H7 (cell line): ENCODE results near the genes OR51C1P, MMP26, OR52E8 and RRP8.

- RAMPAGE, long total RNA: no peak
These were observed 46.8 kb downstream of the NUP98 start for GRCh38 chr11:3750632-3750831.

DNA sequence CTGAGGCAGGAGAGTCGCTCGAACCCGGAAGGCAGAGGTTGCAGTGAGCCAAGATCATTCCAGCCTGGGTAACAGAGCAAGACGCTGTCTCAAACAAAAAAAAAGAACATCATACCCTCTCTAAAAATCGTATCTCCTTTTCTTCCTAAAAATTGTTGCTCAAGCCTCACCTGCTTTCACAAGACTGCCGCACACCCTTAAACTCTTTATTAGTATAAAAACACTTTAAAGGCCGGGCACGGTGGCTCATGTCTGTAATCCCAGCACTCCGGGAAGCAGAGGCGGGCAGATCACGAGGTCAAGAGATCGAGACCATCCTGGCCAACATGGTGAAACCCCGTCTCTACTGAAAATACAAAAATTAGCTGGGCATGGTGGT lies 9.9 kb downstream of the NUP98 start:
- RAMPAGE, long total RNA: no peak

DNA sequence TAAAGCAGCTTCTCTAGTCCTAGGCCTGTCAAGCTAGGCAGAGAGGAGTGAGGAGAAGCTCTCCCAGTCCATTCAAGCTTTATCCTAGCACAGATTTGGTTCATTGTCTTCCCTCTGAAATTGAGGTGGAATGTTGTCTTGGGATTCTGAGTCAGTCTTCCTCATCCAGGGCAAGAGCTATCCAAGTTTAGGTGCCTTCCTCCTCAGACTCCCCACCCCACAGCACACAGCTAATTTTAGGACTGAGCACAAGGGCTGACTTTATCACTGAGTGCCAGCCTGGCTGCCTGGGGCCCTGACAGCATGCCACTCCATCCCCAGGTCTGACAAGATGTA lies 2.5 kb downstream of the PGAP2 start:
- RAMPAGE, long total RNA: no peak

- RAMPAGE, long total RNA: no peak
These were observed 7.6 kb downstream of the PGAP2 start for GRCh38 chr11:3815960-3816318.

- RAMPAGE, long total RNA: no peak
These were observed 646 bp upstream of the STIM1 start for GRCh38 chr11:3854765-3855270.

GRCh38 chr11:3869126-3869703 lies 13.8 kb downstream of the STIM1 start:
- RAMPAGE, long total RNA: no peak

DNA sequence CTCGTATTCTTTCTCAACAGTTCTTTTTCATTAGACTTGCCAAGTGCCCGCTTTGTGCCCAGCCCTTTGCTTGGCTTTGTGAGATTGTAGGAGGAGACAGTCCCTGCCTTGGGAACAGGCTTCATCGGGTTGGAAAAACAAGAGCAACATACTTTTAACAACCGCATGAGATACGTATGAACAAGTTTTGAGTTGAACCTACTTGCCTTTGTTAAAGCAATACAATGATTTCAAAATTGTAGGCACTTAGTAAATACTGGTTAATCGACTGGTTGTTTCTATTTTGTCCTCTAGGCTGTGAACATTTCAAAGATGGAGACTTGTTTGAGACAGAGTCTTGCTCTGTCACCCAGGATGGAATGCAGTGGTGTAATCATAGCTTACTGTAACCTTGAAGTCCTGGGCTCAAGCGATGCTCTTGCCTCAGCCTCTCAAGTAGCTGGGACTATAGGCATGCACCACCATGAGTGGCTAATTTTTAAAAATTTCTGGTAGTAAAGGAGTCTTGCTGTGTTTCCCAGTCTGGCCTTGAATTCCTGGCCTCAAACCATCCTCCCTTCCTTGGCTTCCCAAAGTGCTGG lies 1.2 kb downstream of the RRM1 start:
- RAMPAGE, long total RNA: no peak

DNA sequence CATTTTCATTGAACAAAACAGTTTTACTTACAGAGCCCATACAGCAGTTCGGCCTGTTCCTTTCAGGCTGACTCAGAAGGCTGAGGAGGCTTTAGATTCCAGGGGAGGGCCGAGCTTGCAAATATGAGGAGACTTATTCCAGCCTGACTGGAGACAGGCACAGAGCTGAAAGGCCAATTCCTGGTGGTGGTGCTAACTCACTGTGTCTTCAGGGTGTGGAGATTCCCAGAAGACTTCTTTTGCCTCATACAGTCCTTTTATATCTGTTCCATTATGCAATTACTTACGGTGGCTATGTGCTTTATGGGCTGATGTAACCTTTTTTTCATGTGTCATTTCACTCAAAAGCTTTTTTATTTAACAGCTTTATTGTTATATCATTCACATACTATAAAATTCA lies at the start of gene OR51C1P:
Gene OR51C1P (minus strand): TSS at position 232 of the 400 bp plus-strand sequence.
- RAMPAGE, long total RNA: no peak

GRCh38 chr11:4704620-4705031 lies at the start of gene MMP26:
Gene MMP26, plus strand, starts transcription at chr11:4704784.
- RAMPAGE, long total RNA: no peak

- RAMPAGE, long total RNA: no peak
These were observed 6.1 kb upstream of the HBE1 start for GRCh38 chr11:5275862-5276278.

- RAMPAGE, long total RNA: no peak
These were observed 169 bp upstream of the OR51M1 start for GRCh38 chr11:5383492-5383794.

DNA sequence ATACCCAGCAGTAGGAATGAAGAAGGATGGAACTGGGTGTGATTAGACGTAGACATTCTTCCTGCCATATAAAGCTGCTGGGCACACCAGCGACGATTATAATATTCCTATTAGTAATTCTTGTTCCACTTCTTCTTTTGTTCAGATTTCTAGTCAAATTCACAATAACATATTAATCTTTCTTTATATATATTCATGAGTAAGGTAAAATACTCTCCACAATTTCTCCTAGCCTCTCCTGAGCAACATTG lies at the start of gene OR52E8:
Gene OR52E8 (minus strand): TSS at position 56 of the 251 bp plus-strand sequence.
- RAMPAGE, long total RNA: no peak

DNA sequence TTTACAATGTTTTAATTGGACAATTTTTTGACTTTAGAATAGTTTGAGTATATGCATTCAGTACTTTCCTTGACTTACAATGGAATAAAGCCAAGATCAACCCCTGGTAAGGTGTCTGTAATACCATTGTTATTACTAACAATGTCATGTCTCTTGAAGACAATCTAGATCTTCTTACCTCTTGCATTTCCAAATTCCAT lies 3.8 kb upstream of the OR52E5 start:
- RAMPAGE, long total RNA: no peak

- RAMPAGE, long total RNA: no peak
These were observed 2.1 kb downstream of the OR52W1 start for GRCh38 chr11:6200720-6201950.

DNA sequence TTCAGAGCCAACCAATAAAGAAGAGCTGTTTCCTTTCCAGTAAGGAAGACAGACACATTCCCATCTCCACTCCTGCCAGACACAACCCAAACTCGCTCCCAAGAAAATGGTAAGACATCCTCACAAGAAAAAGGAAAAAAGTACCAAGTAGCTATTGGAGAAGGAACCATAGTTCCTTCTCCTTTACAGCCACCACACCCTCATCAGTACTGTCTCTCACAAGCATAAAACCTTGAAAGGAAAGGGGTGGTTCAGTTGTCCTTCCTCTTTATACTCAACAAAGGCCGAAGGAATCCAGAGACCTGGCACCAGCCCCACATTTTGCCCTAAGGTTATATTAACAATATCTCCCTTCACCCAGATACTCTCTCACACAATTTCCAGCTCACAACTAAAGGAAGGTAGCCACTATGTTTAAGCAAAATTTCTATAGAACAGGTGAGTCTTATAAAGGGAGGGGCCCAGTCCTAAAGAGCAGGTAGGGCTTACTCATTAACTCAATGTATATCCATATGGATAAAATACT lies 8.6 kb downstream of the FHIP1B start:
- RAMPAGE, long total RNA: no peak

GRCh38 chr11:6419330-6419707 lies 425 bp upstream of the APBB1 start:
- RAMPAGE, long total RNA: no peak

DNA sequence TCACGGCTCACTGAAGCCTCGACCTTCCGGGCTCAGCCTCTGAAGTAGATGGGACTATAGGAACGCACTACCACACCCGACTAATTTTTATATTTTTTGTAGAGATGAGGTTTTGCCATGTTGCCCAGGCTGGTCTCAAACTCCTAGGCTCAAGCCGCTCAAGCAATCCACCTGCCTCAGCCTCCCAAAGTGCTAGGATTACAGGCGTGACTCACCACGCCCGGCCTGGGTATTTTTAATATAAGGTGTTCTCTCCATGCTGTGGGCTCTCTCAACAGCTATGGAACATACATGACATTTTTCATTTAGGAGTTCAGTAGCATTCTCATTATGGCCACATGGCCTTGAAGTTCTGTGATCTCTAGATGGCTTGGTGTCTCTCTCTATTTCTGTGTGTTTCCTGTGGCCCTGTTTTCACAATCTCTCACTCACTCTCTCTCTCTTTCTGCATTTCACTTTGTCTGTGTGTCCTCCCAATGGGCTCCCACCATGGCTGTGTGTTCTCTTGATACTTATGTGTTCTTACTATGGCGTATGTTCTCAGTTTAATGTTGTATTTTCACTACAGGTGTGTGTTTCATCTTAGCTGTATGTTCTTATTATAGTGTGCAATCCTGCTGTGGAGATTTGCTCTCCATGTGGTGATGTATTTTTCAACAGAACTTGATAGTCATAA lies 5.1 kb downstream of the HPX start:
- RAMPAGE, long total RNA: no peak

- RAMPAGE, long total RNA: no peak
These were observed 3.5 kb downstream of the HPX start for GRCh38 chr11:6437113-6437933.

- RAMPAGE, long total RNA: no peak
These were observed 3.1 kb downstream of the TIMM10B start for GRCh38 chr11:6484115-6485007.

DNA sequence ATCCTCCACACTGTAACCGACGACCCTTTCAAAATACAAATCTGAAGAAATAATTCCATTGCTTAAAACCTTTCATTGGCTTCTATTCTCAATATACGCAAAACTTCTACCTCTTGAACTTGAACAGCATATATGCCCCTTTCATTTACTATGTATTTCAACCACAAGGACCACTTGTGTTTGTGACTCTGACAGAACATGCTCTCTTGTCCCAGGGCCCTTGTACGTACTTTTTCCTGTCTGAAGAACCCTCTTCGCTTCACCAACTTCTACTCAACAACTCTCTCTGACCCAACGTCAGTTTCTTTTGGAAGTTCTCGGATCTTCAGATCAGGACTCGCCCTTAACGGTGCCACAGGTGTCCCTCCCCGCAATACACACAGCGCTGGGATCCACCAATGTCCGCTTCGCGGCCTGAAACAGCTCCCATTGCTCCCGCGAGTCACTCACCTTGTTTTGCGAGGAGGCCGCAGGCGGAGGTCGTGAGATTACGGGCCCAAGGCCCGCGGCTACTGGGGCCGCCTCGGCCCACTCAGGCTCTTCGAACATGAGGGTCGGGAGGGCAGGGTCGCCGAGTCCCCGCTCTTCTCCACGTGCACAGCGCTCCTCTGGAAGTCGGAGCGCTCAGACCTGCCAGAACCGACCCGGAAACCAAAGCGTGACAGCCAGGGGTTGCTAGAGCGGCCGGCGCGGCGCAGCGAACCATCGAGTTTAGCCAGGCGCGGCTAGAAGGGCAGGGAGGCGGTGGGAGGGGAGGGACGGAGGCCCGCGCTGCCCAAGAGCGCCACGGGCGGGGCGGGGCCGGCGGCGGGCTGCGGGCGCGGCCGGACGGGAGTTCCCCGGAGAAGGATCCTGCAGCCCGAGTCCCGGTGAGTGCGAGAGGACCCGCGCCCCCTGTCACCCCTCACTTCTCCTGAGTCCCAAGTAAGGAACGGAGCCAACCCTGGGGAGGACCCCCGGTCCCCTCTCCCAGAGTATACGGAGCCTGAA lies at the start of gene RRP8:
Gene RRP8 (minus strand): TSS at position 663 of the 990 bp plus-strand sequence.
- RAMPAGE, long total RNA: start-site peak on the minus strand centred at position 637 of the sequence, 54 bp wide, 257 reads; start-site peak on the plus strand centred at position 818 of the sequence, 50 bp wide, 382 reads